Diencephalon (tissue), 2 donors: ENCODE results near the genes EFCAB11 and CCDC88C.

GRCh38 chr14:89314643-89316057 is 101.9 kb downstream of the FOXN3 start:
- RAMPAGE, long total RNA, result no peak

- RAMPAGE, long total RNA, result no peak
Observed at GRCh38 chr14:89367086-89368147, 49.6 kb downstream of the FOXN3 start.

- RAMPAGE, long total RNA, result no peak
Observed at GRCh38 chr14:89381780-89382549, 35.1 kb downstream of the FOXN3 start.

DNA sequence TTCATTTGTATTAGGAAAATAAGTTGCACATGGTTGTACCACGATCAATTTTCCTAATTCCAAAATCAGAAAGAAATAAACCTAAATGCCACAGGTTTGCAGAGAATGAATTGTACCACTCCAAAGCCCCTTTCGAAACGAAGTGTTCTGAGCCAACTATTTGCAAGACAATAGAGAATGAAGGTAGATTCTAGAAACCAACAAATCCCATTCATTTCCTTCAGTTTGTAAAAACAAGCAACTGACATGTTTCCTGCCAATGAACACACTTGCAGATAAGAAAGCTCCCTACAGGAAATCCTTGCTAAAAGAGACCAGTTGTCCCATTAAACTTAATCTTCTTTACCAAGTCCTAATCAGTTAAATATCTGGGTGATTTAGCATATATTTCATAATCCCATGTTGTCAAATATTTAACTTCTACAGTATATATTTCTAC is 198.4 kb upstream of the FOXN3 start:
- RAMPAGE, long total RNA, result no peak

DNA sequence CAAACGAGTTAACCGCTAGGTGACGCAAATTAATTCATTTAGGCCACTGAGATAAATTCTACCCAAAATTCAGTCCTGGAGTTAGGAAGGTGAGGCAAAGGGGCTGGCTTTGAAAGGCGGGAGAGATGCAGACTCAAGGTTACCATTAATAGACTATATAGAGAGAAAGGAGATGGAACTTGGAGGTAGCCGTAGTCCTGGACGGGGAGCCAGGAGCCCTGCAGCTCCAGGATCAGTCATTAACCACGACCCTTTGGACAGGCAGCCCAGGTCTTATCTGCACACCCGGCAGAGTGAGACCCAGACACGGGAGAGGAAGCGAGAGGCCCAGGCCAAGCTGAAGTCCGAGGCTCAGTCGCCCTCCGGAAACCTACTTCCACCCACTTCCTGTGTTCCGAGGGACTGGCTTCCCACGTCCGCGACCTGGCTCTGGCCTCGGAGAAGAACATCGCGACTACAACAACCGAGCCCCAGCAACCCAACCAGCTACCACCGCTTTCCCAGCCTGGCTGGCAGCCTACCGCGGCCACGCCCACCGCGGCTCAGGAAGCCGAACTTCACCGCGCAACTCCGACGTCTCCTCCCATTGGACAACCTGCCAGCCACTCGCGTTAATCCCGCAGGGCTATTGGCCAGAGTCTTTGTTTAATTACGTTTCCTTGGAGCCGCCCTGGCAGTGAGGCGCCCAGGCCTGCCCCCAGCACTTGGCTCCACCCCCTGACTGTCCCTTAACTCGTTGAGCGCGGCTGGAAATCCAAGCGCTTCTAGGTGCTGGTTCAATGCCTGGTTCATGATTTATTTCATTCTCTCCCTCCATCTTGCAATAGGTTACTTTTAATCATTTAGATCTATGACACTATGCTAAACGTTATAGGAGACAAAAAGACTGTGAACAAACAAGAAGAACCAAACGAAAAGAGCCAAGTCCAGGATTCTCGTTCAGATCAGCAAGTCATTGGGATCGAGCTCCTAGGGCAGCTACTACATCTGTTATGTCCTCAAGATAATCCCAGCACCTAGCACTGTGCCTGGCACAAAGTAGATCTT is at the start of gene EFCAB11:
Gene EFCAB11 (minus strand): TSS at position 519 of the 1,047 bp plus-strand sequence.
- RAMPAGE, long total RNA, result start-site peak on the minus strand centred at position 531 of the sequence, 147 bp wide, 391 and 328 reads in 2 replicates

- RAMPAGE, long total RNA, result no peak
Observed at GRCh38 chr14:89957803-89958257, 2.1 kb downstream of the TDP1 start.

DNA sequence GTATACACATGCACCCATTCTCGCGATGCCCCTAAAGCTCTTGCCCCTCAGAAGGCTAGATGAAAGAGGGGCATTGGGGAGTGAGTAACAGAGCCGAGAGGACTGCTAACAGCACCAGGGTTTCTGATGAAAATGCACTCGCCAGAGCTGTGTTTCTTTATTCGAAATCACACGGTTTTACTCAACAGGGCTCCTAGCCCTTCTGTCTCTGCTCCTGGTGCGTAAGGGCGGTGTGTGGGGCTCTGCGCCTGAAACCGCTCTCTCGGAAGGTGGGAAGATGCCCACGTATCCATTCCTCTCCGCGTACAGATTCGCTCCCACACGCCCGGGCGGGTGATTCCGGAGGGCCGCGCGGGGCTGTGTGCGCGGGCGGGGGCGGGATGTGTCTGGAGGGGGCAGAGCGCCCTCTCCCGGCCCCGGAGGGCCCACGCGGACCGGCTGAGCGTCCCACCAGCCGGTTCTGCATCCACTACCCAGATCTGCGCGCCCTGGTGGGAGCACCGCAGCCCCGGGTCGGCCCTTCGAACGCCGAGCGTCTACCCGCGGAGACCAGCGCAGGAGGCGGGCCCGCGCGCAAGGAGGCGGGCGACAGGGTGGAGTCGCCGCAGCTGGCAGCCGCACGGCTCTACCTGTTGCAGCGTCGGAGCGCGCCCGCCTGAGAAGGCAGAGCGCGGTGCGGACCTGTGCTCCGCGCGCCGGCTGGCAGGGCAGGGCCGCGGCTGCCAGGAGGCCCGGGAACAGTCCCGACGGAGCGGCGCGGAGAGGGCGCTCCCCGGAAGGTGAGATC is 1.5 kb upstream of the KCNK13 start:
- RAMPAGE, long total RNA, result no peak

GRCh38 chr14:90062157-90062619 is 394 bp downstream of the KCNK13 start:
- RAMPAGE, long total RNA, result no peak

- RAMPAGE, long total RNA, result no peak
Observed at GRCh38 chr14:90274438-90274773, 18.1 kb downstream of the PSMC1 start.

GRCh38 chr14:90381347-90381953 is 15.4 kb upstream of the CALM1 start:
- RAMPAGE, long total RNA, result no peak

DNA sequence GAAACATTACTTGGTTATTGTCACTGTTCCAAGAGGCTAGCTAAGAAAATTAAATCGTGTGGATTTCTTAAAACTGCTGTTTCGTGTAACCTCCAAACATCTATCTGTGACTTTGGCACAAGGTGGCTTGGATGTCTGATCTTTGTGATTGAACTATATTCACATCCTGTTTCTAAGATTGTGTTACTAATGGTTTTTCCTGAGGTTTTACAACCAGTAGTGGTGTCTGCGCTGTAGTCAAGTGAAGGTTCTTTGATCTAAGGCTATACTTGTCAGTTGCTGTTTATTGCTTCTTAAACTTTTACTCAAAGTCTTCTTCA is 12.4 kb upstream of the CALM1 start:
- RAMPAGE, long total RNA, result no peak

DNA sequence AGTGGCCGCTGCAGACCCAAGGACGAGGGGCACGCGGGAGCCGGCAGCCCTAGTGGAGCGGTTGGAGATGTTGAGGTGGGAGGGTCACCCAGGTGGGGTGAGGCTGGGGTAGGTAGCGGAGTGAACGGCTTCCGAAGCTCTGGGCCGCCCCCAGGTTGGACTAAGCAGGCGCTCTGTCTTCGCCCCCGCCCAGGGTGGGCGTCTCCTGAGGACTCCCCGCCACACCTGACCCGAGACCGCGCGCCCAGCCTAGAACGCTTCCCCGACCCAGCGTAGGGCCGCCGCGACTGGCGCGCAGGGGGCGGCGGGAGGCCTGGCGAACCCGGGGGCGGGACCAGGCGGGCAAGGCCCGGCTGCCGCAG is 264 bp upstream of the CALM1 start:
- RAMPAGE, long total RNA, result no peak

- RAMPAGE, long total RNA, result no peak
Observed at GRCh38 chr14:90502213-90502429, 105.3 kb downstream of the CALM1 start.

DNA sequence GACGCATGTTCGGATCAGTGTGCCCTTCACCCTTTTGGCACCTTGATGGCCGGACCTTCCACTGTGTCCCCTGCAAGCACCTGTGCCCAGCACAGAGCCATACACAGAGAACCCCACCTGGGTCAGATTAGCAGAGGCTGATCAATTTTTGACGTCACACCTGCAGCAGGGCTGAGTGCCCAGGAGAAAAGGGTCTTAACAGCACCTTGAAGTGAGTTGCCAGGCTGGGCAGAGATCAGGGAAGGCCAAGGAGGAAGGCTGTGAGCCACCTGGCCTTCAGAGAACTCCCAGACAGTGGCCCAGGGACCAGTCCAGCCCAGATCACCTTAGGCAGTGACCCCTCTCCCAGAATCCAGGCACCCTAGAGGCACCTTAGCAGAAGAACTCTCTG is 114.5 kb downstream of the CALM1 start:
- RAMPAGE, long total RNA, result no peak

DNA sequence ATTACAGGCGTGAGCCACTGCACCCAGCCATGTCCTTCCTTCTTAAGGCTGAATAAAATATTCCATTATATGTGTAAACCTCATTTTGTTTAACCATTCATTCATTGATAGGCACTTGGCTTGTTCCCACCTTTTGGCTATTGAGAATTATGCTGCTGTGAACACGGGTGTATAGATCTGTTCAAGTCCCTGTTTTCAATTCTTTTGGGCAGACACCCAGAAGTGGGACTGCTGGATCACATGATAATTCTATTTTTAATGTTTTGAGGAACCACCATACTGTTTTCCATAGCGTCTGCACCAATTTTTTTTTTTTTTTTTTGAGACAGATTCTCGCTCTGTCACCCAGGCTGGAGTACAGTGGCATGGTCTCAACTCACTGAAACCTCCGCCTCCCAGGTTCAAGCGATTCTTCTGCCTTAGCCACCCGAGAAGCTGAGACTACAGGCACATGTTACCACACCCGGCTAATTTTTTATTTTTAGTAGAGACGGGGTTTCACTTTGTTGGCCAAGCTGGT is 185.1 kb downstream of the TTC7B start:
- RAMPAGE, long total RNA, result no peak

GRCh38 chr14:90698281-90698878 is 117.8 kb downstream of the TTC7B start:
- RAMPAGE, long total RNA, result no peak

DNA sequence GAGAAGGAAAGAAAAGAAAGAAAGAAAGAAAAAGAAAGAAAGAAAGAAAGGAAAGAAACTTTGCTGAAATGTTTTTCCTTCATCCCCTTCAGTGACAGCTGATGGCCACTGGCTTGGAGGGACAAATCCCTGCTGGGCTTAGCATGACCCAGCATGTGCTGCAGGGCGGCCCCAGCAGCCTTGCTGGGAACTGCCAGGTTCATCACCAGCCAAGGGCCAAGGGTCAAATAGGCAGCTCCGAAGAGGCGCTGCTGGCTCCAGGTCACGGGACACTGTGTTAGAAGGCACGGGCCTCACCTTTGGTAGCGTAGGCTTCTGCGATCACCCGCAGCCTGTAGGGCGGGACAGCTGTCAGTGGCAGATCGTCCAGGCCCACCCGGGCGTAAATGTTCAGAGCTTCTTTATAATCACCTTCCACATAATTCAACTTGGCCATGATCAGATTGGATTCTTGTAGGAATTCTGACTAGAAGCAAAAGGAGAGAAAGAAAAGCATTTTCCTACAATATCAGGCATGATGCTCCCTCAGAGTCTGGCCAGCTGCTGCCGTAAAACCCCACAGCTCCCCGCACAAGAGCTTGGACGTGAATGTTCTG is 35.7 kb downstream of the TTC7B start:
- RAMPAGE, long total RNA, result no peak

- RAMPAGE, long total RNA, result no peak
Observed at GRCh38 chr14:91229380-91230091, 15.0 kb downstream of the GPR68 start.

- RAMPAGE, long total RNA, result no peak
Observed at GRCh38 chr14:91324667-91325087, 80.2 kb upstream of the GPR68 start.

- RAMPAGE, long total RNA, result no peak
Observed at GRCh38 chr14:91417177-91418056, at the start of gene CCDC88C. Gene CCDC88C, minus strand, starts transcription at chr14:91417820.